Tibial artery (tissue), 1 donor: Measurements from ENCODE around the genes CSRNP3 and SCN1A.

DNA sequence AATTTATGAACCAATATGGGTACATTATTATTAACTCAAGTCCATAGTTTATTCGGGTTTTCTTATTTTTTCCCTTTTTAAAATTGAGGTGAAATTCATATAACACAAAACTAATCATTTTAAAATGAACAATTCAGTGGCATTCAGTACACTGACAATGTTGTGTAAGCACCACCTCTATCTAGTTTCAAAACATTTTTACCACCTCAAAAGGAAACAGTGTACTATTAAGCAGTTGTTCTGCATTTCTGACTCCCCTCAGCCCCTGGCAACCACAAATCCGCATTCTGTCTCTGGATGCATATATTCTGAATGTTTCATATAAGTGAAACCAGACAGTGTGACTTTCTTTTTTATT lies 19.3 kb upstream of the TANK start:
- PRO-cap: no peak

DNA sequence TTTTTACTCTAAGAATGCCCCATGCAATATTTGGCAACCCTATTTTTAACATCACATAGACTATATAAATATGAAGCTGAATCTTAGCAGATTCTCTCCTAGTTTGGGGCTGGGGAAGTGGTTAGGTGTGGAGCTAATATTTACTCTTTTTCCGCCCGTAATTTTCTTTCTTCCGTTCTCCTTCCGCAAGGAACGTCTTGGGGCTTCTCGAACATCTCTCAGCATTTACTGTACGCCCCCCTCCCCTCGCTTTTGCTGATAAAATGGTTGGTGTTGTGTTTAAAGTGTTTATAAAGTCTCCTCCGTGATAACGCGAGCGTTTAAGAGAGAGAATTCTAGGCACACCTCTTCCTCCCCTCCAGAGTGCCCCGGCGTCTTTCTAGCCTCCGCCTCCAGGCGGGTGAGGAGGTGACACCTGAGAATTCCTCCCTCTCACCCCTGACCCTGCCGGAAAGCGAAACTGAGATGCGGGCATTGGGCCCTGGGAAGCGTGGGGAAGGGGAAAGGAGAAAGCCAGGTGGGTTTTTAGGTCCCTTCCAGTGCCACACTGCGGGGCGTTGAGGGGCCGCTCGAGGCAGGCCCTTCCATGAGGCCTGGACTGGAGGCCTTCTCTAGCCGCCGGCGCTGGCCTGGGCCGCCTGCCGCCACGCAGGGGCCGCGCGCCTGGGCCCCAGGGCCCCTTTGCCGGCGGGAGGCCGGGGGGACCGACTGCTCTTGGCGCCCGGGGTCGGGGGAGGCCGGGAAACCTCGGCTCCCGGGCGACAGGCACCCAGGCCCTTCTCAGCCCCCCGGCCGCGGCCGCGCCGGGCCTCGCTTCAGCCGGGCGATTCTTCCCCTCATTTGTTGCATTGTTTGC lies 63.6 kb upstream of the PSMD14 start:
- PRO-cap: no peak

GRCh38 chr2:162344489-162344914 lies 570 bp downstream of the GCA start:
- PRO-cap: no peak

GRCh38 chr2:164151620-164152014 lies 415.8 kb upstream of the FIGN start:
- PRO-cap: no peak

GRCh38 chr2:164514314-164515356 lies 106.6 kb downstream of the GRB14 start:
- PRO-cap: no peak

DNA sequence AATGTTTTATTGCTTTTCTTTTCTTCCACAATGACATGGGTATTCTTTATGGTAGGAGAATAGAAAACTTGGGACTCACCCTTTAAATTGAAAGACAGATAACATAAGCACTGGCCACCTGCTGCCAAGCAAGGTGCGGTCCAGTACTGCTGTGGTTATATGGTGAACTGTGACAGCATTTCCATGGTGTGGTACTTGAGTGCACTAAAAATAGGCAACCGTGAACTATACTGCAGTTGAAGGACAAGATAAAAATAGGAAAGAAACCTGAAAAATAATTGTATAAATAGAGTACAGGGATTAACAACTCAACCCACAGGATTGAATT lies 54.4 kb upstream of the GRB14 start:
- PRO-cap: no peak

GRCh38 chr2:164784244-164785062 lies 57.2 kb downstream of the COBLL1 start:
- PRO-cap: unidirectional peak, minus-strand start at chr2:164784524

DNA sequence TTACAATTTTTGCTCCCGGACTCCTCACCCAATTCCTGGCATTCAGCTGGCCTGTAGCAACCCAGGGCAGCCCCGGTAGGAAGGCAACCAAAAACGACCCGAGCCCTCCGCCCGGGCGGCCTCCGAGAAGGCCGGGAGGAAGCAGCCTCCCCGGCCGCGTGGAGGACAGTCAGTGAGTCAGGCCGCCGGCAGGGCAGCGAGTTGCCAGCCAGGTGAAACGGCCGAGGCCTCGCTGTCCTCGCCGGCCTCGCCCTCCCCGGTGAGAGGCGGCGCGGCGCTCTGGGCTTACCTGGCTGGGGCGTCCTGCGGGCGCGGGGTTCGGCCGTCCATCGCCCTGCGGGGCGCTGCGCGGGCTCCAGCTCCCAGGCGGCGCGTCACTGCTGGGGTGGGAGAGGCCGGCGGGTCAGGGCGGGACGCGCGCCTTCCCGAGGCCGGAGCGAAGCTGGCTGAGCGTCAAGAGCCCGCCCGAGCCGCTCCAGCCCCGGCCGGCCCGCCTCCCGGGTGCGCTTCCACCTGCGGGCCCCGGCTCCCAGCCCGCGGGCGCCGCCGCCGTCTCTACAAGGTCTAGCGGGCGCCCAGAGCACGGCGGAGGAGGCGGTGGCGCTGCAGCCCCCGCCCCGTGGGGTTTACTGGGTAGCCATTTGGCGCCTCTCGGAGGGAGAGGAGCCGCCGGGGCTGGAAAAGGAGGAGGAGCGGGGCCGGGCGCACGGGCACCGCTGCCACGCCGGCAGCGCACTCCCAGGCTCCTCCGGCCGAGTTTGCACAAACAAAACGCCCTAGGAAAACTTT lies 562 bp downstream of the COBLL1 start:
- PRO-cap: bidirectional peak, plus-strand start at position 660 of the sequence, minus-strand start at position 379 of the sequence

GRCh38 chr2:165068104-165068379 lies 112.7 kb upstream of the SLC38A11 start:
- PRO-cap: no peak

GRCh38 chr2:165469248-165469944 lies at the start of gene CSRNP3:
Gene CSRNP3 (plus strand): TSS chr2:165469698.
- PRO-cap: no peak

- PRO-cap: no peak
These were observed 145.2 kb downstream of the GALNT3 start for GRCh38 chr2:165648884-165649224.

GRCh38 chr2:166127793-166128129 lies at the start of gene SCN1A:
Gene SCN1A (minus strand): TSS chr2:166128020.
- PRO-cap: no peak

GRCh38 chr2:166388324-166388963 lies 12.7 kb upstream of the SCN9A start:
- PRO-cap: no peak

- PRO-cap: no peak
These were observed 251.8 kb downstream of the B3GALT1 start for GRCh38 chr2:167544606-167545045.

DNA sequence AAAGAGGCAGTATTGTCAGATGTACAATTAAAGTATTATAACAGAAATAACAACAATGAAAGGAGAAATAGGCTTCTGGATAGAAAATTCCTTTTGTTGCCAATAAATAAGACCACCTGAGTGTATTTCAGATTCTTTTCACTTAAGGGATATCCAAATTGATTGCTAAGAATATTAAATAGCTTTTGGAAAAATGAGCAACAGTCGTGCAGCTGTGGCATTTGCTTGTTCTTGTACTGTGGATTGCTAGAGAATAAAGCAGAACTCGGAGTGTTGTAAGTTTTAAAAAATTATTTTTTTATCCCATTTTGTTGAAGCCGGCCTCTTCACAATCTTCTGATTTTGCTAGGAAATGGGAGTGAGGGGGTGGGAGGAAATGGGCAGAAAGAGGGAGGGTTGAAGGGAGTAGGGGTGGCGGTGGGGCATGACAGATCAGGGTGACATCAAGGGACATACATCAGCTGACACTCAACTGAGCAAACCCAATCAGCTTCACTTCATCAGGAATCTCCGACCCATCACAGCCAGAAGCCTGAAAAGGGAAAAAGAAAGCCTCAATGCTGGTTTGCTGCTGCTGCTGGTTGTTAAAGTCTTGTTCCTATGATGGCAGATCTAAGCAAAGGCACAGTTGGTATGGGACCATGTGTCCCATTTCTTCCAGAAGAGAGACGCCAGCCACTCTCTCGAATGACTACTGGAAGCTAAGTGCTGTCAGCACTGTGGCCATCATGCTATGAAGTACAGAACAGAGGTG lies 292.2 kb downstream of the STK39 start:
- PRO-cap: no peak

DNA sequence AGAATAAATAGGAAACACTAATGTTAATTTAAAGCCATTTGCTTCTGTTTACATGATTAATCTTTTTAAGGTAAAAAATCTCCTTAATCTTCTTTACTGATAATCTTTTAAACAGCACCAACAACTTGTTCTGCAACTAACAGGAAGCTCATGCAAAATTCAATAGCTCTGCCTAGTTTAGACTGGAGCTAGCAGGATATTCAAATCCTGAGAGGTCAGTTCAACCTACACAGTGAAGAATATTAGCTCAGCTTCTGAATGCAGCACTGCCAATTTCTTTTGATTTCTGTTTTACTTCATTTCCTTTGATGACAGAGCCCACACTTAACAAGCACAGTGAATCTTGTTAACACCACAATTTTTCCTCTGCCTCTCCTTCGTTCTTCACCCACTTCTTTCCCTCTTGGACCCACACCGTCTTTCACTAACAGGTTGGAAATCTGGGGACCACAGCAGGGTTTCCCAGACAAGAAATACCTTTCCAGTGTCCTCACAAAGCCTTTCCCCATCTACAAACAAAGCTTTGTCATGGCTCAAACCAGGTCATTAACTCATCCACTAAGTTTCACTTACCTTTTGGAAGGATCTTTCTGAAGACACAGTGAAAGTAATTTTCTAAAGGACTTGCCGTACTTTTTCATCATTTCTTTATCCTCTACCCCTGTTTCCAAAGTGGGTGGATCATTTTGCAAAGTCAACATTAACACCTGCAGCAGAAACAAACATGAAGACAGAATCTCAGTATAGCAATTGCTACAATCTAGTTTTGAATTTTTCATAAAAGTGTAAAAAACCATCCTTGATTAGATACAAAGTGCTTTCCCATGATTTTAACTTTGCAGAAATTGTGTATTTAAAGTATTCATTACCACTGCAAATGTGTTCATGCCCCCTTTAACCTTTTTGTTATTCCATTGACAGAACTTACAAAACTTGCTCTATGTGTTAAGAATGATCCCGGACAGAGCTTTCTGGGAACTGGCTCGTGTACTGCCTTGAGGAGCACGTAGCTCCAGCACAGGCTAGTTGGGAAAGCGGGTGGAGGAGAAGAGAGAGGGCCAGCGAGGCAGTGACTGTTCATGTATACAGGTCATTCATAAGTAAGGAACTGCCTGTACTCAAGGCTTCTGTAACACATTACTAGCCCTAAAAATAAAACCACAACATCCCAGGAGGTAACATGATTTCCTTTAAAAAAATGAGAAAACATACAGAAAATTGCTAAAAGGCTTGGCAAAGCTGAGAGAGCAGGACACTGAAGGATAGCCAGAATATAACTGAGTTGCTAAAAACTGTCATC lies 109.4 kb downstream of the STK39 start:
- PRO-cap: no peak

DNA sequence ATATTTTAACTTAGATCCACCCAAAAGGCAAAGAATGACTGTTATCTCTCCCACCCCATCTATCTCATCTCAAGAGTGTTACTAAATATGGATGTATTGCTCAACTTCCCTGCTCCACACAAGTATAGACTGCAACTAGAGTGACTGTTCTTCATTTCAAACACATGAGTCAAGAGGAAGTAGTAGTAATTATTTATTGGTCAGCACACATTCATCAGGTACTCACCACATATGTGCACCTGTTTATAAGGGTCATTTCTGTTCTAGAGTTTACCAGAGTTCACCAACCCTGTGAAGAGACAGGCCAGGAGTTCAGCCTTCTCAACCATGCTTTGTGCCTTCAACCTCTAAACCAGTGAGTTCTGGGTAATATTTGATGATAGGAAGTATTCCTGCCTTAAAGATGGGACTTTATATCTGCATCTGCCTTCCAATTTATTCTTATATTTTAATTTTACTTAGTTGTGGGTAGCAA lies 36.2 kb downstream of the STK39 start:
- PRO-cap: no peak

DNA sequence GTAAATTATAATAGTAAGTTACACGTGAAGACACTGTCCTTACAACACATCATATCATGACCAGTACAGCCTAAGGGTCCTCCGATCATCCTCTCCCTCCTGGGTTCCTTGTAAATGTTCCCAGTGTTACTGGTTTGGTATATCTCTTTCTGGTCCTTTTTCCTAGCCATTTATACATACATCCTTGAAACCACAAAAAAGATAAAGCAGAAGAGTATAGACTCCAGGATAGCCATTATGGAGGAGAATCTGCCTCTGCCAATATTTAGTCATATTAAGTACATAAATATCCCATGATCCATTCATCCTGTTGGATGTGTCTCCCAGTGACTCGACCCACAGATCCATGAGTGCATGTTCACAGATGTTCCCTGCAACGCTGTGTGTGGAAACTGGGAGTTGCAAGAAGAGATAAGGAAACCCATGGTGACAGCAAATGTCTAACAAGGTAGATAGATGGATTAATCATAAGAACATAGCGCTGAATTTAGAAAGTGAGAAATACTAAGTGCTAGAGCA lies 34.6 kb downstream of the STK39 start:
- PRO-cap: no peak

GRCh38 chr2:168220786-168221377 lies 26.5 kb downstream of the STK39 start:
- PRO-cap: no peak

DNA sequence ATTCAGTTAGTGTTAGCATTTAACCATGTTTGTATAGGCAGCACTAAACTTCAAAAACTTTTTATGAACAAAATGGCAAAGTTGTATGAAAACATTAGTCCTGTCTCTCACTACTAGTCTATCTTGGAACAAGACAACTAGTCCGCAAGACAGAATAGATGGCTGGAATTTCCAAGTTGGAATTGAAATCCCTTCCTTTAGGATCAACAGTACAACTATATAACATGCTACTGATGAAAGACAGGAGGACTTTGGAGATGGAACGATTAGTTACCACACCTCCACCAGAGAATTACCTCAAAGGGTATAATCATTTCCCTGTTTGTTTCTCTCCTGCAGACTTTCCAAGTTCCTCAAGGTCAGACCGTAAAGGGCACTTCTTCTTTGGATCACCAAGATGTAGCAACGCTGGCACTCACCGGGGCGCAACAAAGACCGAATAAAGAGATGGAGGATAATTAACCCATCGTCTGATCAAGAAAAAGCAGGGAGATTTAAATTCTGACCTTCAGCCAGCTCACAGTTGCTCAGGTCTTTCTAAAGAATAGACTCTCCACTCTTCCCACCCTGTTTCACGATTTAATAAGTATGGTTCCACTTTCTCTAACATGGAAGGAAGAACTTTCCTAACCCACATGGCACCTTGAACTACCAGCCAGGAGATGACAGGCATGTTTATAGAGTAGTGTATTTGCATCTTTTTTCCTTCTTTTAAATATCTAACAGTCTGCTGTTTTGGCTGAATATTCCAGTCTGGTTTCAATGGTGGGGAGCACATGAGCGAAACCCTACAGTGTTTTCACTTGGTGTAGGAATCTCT lies 25.8 kb downstream of the STK39 start:
- PRO-cap: no peak